AG08470 (cell line): Measurements from ENCODE around the gene SMG1.

GRCh38 chr16:16075708-16076389 is 126.4 kb downstream of the ABCC1 start:
- RRBS: no CpG with 5 or more reads among the region's 21 CpGs

- RRBS: no CpG with 5 or more reads among the region's 10 CpGs
Observed at GRCh38 chr16:16100719-16101125, 122.6 kb downstream of the ABCC6 start.

- RRBS: no CpG with 5 or more reads among the region's 13 CpGs
Observed at GRCh38 chr16:16154937-16156100, 68.0 kb downstream of the ABCC6 start.

GRCh38 chr16:16804862-16805075 is 425.8 kb downstream of the NPIPA7 start:
- RRBS: no CpG with 5 or more reads among the region's 1 CpG

DNA sequence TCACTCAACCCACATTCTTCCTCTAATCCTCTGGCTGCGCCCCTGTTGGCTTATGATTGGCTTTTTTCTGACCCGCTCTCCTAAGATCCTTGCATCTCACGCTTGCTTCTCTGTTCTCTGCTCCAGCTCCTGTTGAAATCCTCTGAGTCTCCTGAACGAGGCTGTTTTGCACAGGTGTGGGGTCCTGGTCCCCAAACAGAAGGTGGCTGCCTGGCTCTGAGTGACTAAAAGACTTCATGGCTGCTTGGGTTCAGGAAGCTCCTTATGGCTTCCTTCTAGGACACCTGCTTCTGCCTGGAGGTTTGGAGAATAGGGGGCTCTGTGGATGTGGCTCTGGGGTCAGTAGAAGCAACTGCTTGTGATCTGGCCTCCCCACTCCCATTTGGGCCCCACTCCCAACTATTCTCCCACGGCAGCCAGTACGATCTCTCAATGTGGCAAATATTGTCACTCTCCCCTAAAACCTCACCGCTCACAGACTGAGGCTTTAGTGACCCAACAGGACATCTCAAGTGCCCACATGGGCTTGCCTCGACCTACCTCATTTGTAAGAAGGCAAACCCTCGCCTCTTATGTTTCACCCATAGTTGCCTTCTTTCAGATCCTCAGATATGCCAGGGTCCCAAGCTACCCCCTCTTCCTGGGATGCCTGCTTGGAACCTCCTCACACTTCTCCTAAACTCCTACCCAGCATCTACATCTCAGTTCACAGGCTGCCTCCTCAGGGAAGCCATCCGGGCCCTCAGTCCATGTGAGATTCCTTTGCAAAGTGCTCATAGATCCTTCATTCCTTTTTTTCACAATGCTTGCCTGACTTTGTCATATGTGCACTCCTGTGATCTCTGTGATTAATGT is 282.7 kb downstream of the XYLT1 start:
- RRBS: no CpG with 5 or more reads among the region's 10 CpGs

- RRBS: 89% methylated on average over 3 of the region's 16 CpGs
Observed at GRCh38 chr16:17375302-17376154, 95.2 kb downstream of the XYLT1 start.

- RRBS: no CpG with 5 or more reads among the region's 4 CpGs
Observed at GRCh38 chr16:17392062-17392540, 78.7 kb downstream of the XYLT1 start.

- RRBS: no CpG with 5 or more reads among the region's 6 CpGs
Observed at GRCh38 chr16:17468418-17468904, 2.3 kb downstream of the XYLT1 start.

GRCh38 chr16:17949776-17950248 is 386.7 kb downstream of the NPIPA8 start:
- RRBS: no CpG with 5 or more reads among the region's 5 CpGs

GRCh38 chr16:18570945-18571419 is 9.1 kb upstream of the NOMO2 start:
- RRBS: no CpG with 5 or more reads among the region's 35 CpGs

DNA sequence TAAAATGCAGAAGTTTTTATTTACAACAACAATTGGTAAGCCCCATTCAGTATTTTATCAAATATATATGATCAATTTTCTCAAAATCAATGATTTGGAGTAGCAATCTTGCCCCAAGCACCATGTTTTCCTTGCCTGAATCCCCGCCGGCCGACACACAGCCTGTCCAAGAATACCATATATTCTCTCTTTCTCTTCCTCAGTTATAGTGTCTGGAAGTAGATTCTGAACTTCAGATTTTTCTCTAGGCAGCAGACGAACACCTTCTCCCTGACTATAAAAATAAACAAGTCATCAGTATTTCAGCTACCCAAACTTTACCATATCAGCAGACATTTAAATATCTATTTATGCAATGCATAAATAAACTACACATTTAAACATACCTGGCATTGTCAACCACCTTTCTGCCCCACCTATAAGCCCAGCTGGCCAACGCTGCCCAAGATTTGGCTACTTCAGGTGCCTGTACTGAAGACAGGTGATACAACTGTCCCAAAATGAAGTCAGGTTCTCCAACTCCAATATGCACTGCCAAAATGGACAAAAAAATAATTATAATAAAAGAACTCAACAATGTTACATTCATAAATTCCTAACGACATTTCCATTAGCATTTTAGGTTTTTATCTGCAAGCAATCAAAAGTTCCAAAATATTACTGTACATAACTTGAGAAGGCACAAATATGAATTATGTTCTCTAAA is 50.7 kb upstream of the ARL6IP1 start:
- RRBS: no CpG with 5 or more reads among the region's 6 CpGs

- RRBS: no CpG with 5 or more reads among the region's 5 CpGs
Observed at GRCh38 chr16:18896712-18897106, 29.5 kb downstream of the SMG1 start.

- RRBS: 1% methylated on average over 10 of the region's 114 CpGs
Observed at GRCh38 chr16:18925246-18926502, at the start of gene SMG1. TSS of gene SMG1 (minus strand) at chr16:18926408.

DNA sequence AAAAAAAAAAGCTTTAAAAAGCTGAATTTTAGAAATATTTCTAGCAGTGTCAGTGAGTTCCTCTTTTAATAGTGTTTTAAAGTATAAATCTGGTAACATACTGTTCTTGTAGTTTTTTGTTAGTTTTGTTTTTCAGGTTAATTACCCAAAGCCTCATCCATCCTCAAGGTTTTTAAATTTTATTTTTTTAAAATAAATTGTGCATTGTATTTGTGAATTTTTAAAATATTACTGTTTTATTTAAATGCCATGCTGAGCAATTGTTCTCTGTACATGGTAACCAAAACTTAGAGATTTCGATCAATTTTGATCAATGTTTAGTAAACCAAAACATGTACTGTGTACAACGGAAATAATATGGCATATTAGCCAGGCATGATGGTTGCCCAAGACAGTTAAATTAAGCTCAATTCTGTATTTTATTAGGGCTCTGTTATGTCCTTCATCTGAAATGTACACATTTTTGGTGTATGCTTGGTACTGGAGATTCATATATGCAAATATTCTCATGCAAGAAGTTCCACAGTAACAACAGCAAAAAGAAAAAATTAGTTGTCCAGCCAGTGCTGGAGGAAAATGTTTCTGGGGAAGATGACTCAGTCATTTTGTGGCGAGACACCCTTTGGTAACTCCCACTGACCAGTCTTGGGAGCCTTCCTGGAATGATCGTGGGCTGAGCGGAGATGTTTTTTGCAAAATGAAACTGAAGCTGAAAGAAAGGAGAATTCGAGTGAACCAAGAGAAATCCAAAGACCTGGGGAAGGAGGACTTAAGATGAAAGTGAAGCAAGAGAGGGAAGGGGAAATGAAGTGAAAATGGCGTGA is 4.9 kb downstream of the ITPRIPL2 start:
- RRBS: no CpG with 5 or more reads among the region's 7 CpGs

GRCh38 chr16:19381263-19381816 is 36.3 kb upstream of the TMC5 start:
- RRBS: no CpG with 5 or more reads among the region's 6 CpGs

DNA sequence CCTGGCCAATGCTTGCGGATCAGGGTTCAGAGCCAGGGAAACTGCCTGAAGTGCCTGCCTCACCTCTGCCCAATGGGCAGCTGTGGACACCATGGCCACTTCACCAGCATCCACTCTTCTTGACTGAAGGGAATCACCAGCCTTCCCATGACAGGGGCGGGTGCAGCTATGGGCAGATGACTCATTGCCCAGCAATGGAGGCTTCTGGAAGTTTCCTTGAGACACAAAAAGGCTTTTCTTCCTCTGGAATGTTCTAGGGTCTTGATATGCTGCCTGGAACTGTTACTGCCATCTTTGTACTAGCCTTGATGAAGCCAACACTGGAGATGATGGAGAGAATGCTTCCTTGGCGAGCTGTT is 13.2 kb downstream of the KNOP1 start:
- RRBS: no CpG with 5 or more reads among the region's 3 CpGs

DNA sequence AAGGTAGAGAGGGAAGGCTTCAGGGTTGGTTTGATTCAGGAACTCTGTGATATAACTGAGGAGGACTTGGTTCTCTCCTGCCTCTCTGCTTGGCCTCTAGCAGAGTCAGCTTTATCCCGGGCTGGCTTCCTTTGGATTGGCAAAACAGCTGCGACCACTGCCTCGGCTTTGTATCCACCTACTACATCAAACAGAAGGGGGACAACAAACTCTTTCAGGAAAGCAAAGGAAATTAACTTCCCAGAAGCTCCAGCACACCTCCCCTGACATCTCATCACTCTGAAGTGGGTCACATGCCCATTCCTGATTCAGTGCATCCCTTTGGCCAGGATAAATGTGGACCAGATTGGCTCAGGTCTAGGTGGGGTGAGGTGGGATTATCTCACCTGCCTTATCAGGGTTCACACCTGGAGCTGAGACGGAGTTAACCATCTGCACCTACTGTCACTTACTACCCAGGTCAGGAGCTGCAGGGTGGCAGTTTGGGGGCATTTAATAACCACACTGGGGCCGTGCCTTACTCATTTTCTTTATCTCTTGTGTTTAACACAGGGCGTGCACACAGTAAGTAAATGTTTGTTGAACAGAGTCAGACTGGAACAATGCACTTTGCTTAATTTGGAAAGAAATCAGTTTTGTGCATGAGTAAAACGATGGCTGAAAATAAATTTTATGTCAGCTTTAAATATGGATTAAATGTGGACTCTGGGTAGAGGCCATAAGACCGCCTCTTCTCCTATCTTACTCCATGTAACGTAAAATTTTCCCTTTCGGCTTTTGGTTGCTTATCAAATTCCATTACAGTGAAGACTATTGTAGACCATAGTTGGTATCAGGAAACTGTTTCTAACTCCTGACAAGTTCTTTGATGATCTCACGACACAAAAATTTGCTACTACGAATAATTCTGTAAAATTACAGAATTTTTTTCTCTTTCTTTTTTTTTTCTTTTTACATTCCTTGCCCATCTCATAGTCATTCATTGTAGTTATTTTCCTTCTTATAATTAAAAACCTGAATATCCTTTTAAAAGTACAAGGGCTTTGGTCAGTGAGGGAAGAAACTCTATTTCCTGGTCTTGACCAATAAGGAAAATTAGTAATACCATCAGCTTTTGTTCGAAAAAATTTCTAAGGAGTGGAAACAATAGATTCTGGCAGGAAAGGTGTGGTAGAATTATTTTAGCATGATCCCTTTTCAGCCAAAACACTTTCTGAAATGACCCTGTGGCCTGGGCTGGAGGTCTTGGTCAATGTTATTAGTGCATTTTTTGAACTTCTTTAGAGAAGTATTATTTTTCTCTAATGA is 36.1 kb downstream of the IQCK start:
- RRBS: no CpG with 5 or more reads among the region's 13 CpGs

GRCh38 chr16:19767332-19767758 is 49.3 kb downstream of the IQCK start:
- RRBS: no CpG with 5 or more reads among the region's 13 CpGs

DNA sequence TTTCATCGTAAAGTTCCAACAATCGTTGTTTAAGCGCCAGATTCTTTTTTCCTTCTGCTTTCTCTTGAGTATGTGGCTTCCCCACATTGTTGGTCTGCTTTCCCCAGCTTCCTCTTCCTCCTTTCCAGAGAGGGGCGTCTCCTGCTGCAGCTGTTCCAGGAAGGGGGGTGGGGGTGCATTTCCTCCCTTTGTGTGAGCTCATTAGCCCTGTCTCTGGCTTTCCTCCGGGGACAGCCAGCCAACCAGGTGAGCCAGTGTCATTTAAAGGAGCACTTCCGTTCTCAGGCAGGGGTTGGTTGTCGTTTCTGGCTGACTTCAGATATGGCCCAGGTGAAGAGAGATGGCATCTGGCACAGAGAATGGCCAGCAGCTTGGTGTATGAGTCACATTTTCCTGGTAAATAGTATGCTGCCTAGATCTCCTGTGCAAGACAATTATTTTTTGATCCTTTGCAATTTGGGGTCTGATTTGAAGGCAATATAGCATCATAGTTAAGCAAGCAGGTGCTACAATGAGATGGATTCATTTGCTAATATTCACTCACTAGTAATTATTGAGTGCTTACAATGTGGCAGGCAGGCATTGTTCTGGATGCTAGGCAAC is 79.7 kb downstream of the GPRC5B start:
- RRBS: no CpG with 5 or more reads among the region's 7 CpGs